Ascending aorta (tissue), 1 donor: ENCODE measurements around a stretch of chr10.

DNA sequence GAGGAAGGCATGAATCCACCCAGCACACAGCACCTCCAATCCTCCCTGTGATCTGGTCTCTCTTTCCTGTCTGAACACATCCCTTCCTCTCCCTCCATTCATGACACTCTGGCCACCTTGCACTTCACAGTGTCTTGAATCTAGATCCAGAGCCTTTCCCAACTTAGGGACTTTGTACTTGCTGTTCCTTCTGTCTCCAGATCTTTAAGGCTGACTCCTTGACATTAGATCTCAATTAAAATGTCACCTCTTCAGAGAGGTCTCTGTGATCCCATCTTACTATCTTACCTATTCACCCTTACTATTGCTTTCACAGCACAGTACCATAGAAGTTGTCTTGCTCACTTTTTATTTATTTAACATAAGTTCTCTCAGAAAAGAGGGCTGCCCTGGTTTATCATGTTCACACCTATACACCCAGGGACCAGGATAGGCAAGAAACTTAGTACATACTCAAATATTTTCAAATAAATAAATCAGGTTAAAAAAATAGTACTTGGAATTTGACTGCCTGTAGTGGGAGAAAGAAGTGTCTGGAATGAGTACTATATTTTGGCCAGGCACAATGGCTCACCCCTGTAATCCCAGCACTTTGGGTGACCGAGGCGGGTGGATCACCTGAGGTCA lies 139.6 kb downstream of the MPP7 start:
- PRO-cap, result no peak

DNA sequence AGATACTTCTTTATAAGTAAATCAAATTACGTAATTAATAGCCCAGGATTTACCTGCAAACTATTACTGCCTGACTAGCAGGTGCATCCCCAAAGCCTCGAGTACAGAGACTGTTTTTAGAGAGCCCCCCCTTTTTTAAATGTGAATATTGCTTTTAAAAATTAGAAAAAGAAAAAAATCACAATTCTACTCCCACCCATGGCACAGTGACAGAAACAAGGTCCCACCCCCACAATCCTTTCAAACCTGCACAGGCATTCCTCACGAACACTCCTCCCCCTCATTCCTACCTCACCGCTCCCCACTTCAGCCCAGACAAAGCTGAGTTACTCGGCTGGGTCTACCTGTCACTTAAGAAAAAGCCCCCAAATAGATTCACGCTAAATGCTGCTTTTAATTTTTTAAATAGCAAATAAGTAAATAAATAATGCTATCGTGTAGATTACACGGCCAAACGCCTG lies 906 bp downstream of the MPP7 start:
- PRO-cap, result no peak

GRCh38 chr10:28303923-28304453 lies 1.1 kb upstream of the MPP7 start:
- PRO-cap, result no peak

DNA sequence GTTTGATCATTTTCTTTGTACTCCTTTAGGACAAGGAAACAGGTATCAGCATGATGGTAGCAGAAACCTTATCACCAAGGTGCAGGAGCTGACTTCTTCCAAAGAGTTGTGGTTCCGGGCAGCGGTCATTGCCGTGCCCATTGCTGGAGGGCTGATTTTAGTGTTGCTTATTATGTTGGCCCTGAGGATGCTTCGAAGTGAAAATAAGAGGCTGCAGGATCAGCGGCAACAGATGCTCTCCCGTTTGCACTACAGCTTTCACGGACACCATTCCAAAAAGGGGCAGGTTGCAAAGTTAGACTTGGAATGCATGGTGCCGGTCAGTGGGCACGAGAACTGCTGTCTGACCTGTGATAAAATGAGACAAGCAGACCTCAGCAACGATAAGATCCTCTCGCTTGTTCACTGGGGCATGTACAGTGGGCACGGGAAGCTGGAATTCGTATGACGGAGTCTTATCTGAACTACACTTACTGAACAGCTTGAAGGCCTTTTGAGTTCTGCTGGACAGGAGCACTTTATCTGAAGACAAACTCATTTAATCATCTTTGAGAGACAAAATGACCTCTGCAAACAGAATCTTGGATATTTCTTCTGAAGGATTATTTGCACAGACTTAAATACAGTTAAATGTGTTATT lies 4.8 kb downstream of the BAMBI start:
- PRO-cap, result no peak

- PRO-cap, result no peak
Measured at GRCh38 chr10:28879807-28880415, 202.6 kb downstream of the BAMBI start.

DNA sequence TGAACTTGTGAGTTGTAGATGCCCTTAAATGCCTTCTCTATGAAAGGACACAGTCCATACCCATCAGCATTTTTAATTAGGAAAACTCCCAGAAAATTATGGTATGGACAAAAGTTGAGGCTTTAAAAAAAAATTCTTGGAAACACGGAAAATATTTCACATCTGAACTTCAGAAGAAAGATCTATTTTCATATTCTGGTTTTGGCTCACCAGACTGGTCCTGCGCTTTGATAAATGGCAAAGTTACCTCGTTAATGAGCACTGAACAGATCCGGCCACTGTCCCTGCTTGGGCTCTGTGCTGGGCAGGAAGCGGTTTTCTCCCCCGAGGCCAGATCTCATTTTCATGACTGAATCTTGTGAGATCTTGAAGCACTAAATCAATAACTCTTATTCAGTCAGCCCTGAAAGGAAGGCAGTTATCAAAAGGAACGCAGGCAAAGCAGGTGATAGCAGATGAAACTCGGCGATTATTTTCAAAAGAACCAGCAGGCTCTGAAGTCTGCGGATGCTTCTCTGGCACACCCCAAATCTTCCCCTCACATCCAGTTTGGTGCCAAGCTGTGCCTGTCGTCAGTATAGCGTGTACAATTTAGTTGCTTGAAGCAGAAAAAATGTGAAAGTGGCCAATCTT lies 228.6 kb downstream of the BAMBI start:
- PRO-cap, result no peak

DNA sequence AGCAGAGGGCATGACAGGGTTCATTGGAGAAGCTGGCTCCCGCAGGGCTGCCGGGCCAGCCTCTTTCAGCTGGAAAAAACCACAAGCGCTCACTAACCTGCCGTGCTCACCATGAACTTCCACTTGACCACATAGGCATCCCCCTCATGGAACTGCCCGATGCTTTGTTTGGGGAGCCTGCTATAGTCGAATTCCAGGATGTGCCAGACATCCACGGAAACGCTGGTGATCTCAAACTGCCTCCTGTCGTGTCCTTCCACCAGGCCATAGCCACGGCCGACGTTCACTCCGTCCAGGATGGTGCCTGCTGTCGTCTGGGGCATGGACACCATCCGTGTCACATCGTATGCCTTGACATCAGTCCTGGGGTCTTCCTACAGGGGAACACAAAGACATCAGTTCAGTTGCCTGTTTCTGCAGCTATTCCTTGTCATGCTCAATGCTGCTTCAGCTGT lies 154.3 kb downstream of the SVIL start:
- PRO-cap, result no peak

DNA sequence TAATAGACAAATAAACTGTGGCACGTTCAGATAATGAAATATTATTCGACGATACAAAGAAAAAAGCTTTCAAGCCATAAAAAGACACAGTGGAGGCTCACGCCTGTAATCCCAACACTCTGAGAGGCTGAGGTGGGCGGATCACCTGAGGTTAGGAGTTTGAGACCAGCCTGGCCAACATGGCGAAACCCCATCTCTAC lies 129.9 kb downstream of the SVIL start:
- PRO-cap, result no peak

DNA sequence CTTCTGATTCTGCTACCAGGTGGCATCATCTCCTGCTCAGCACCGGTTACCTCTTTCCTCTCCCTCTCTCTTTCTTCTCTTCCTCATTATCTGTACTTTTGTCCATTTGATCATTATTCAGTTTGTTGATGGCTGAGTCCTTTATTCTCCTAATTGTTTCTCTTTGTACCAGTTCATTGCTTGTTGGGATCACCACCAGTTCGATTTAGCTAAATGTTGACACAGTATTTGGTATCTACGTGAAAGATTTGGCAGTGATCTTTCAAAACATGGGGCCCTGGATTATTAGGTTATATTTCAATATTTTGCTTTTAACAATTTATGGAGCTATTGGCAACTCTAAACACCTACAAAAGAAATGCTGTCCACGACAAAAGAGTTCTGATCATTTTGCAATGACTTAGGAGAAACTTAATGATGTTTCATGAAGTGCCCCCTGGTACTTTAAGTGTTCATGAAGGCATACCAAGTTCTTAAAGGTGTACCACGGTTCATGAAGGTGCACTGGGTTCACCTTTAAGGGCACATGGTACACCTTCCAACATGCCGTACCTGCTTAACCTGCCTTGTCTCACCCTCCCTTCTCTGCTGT lies 32.9 kb downstream of the SVIL start:
- PRO-cap, result no peak

DNA sequence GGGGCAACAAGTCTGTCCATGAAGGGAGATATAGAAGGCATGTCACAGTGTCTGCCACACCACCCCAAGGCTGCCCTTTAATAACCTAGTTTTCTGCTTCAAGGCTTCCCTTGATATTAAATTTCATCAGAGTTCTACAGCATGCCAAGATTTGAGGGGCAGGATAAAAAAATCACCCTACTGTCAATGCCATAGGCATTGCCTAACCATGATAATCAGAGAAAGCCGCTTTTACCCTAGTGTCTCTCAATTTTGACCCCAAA lies 170.6 kb upstream of the SVIL start:
- PRO-cap, result no peak

DNA sequence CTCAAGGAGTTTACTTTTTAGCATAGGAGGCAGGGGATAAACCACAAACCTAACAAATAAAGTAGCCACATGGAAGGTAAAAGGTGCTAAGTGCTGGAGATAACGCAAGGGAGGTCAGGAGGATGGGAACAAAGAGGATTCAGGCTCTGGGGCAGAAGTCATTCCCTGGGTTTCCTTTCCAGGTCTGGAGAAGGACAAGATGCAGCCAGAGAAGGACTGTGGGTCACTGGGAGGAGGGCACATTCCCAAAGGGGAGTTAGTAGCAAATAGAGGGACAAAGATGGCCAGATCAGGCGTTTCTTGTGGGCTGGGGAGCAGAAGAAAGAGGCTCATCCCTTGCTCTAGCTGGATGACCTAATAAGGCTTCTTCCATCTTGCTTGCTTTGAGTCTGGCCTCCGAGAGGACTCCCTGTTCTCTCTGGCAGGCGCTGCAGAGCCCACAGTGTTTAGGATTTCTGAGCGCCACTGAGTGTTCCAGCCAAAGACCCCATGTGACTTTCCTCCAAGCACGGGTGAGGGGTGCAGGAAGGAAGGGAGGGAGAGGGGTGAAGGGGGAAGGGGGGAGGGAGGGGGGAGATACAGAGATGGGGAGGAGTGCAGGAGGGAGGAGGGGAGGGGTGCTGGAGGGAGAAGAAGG lies 203.7 kb upstream of the SVIL start:
- PRO-cap, result no peak

DNA sequence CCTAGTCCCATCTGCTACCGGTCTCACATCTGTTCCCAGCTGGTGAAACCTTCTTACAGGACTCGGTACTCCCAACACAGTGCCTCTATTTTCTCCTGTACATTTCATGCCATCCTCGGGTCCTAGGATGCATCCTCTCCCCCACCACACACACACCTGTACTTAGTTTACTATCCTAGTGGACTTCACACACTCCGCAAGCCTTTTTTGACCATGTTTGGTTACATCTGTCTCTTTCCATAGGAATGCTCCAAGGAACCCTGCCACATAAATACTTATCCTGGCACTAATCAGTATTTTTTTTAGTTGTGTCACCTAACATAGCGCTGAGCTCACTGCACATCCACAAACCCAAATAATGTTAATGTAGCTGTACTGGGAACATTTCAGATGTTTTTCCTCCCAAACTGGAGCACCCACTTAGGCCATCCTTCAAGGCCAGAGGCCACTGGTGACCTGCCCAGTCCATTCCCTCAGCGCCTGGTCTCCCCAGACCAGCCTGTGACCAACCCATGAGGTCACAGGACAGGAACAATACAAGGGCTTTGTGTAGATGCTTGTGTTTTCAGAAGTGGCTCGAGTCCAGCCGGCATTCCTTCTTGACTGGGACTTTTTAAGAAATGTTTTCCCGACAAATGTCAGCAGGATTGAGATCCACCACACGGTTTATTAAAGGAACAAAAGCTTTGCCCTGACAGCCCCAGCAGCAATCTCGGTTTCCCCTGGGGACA lies 181.5 kb downstream of the JCAD start:
- PRO-cap, result bidirectional peak, plus-strand start at position 396 of the sequence, minus-strand start at position 158 of the sequence

- PRO-cap, result unidirectional peak, minus-strand start at chr10:29976404
Measured at GRCh38 chr10:29976224-29976640, 83.2 kb downstream of the JCAD start.

DNA sequence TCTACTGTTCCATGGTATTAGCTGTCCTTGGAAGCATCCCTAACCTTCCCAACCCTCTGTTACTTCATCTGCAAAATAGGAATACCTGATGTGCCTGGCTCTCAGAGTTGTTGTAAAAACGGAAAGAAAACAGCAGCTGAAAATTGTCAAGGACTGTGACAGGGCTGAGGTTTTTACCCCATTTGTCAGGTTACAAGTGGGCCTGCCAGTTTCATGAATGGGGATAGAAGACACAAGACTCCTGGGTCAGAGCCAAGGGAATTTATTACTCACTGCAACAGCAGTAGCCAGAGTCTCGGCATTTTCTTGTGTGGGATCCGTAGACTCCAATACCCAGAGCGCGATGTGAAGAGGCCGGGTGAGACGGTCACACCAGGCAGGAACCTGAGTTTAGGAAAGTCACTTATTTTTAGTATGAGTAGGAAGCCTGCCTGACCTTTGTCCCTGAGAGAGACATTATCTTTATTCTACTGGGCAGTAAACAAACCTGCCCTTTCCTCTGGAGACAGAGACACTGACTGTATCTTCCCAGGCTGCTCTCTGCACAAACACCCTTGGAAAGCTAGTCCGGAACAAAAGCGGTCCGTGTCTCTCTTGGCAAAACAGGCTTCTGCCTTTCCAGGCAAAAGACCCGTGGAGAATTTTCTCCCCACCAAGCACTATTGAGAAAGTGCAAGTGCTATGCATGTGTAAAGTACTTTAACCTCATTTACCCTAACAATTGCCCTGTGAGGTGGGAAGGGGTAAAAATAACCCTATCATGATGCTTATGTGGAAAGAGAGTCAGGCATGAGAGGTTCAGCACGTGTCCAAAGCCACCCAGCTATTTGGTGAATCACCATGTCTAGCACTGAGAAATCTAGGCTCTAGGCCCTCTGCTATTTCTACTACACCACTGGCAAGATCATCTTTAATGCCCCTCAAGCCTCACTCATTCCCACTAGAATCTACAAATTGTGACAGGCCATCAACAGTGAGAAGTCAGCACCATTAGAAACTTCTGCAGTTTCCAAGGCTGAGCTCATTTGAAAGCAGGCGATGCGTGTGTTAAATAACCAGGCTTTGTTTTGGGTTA lies 58.4 kb downstream of the JCAD start:
- PRO-cap, result unidirectional peak, plus-strand start at position 298 of the sequence; unidirectional peak, plus-strand start at position 336 of the sequence

GRCh38 chr10:30057995-30058633 lies 1.3 kb downstream of the JCAD start:
- PRO-cap, result bidirectional peak, plus-strand start at chr10:30058336, minus-strand start at chr10:30058307

DNA sequence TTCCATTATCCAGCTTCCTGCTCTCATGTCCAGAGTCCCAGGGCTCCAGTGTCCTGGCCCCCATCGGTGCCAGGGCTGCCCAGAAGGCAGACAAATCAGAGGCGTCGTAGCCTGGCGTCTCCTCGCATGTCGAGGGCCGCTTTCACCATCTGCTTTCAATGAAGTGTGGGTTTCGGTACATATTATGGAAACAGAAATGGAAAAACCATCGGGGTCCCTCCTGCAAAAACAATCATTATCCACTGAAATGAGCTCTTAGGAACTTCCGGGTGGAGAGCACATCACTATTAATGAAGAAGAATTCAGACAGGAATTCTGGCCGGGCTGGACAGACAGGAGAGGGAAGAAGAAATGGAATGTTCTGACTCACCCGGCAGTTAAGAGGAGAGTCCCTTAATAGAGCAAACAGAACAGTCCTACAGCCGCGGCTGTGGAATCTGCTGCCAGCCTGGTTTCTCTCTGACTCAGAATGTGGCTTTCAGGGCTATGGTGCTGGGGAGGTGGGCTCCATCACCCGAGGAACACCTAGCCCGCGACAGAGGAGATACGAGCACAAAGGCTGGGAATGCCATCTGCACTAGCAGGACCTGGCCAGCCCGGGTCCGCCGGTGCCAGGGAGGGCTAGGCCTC lies 123.3 kb upstream of the JCAD start:
- PRO-cap, result no peak

- PRO-cap, result no peak
Measured at GRCh38 chr10:30336795-30337456, 12.2 kb downstream of the MTPAP start.

- PRO-cap, result no peak
Measured at GRCh38 chr10:30359548-30360198, 10.6 kb upstream of the MTPAP start.

DNA sequence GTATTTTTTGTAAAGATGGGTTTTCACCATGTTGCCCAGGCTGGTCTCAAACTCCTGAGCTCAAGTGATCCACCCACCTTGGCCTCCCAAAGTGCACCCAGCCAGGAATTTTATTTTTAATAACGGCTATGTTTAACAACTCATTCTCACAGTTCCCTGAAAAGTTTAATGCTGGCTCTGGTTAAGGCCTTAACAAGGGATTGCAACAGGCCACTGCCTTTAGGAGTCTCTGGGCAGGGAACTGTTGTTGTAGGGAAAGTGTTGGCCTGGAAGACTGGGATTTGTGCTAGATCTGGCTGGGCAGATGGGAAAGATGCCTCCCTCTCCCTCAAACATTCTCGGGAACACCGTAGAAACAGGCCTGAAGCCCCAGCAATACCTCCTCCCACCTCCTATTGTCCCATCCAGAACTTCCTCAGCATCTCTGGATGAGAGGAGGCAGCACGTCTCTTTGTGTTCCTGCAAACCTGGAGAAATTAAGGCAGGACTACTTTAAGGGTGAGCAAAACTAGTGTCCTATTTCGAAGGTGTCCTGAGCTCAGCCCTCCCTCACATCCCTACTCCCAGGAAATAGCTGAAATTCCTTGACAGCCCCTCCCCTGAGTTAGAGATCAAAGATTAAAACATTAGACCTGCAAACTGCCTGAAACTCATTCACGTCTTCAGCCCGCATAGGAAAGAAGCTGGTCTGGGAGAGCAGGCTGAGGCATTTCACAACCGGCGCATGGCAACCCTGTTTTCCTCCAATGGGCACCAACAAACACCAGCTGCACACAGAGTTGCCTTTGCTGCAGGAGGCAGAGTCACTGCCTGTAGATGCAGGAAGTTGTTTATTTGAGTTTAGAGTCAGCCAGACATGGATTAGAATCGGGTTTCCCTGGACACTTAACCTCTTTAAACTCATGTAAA lies 10.9 kb upstream of the MAP3K8 start:
- PRO-cap, result no peak

GRCh38 chr10:30434385-30435143 lies 580 bp downstream of the MAP3K8 start:
- PRO-cap, result bidirectional peak, plus-strand start at chr10:30434665, minus-strand start at chr10:30434553; bidirectional peak, plus-strand start at chr10:30434939, minus-strand start at chr10:30434889